Retinal pigment epithelial cell (primary cell): ENCODE measurements around a stretch of chr10.

DNA sequence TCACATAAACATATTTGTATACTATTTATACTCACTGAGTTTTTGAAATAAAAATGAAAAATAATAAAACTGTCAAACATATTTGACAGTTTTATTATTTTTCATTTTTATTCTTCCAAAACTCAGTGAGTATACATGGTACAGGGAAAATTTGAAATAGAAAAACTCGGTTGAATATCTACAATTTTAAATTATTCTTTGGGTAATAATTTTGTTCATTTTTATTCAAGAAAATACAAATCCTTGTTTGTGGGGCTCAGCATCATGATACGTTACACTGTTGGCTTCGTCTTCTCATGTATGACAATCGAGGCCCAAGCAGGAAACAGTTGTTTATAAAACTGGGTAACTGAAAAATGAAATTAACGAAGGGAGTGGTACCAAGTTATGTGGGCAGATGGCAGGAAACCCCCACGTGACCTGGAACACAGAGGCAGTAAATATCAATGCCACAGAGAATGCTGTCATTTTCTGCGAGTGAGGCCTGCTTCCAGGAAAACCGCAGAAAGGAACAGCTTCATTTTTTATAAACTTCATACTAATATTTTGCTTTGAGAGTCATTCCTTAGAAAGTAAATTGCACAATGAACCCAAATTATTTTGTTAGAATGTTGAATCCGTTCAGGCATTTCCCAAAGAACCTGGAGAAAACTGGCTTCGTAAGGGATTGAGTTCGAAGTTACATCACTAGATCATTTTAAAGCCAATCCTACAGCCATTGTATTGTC is 201.0 kb upstream of the ADARB2 start:
- RRBS, result no CpG with 5 or more reads among the region's 11 CpGs

DNA sequence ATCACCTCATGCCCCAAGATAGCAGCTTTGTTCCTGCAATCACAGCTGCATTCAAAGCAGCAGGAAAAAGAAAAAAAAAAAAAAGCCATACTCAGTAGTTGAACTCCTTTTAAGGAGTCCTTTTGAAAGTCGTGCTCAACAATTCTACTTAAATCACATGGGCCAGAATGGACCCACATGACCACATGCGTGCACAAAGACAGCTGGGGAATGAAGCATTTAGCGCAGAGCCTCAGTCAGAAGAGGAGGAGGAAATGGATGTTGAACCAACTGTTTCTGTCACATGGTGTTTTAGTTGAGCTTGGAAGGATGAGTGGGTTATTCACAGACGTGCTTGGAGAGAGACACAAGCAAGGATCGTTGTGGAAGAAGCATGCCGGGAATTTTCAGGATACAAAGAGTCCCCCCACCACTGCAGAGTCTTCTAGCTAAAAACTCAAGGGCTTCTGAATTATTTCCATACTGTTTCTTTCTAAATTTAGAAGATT is 13.0 kb upstream of the PFKP start:
- RRBS, result no CpG with 5 or more reads among the region's 6 CpGs

GRCh38 chr10:3071210-3072245 is 4.2 kb downstream of the PFKP start:
- RRBS, result no CpG with 5 or more reads among the region's 16 CpGs

DNA sequence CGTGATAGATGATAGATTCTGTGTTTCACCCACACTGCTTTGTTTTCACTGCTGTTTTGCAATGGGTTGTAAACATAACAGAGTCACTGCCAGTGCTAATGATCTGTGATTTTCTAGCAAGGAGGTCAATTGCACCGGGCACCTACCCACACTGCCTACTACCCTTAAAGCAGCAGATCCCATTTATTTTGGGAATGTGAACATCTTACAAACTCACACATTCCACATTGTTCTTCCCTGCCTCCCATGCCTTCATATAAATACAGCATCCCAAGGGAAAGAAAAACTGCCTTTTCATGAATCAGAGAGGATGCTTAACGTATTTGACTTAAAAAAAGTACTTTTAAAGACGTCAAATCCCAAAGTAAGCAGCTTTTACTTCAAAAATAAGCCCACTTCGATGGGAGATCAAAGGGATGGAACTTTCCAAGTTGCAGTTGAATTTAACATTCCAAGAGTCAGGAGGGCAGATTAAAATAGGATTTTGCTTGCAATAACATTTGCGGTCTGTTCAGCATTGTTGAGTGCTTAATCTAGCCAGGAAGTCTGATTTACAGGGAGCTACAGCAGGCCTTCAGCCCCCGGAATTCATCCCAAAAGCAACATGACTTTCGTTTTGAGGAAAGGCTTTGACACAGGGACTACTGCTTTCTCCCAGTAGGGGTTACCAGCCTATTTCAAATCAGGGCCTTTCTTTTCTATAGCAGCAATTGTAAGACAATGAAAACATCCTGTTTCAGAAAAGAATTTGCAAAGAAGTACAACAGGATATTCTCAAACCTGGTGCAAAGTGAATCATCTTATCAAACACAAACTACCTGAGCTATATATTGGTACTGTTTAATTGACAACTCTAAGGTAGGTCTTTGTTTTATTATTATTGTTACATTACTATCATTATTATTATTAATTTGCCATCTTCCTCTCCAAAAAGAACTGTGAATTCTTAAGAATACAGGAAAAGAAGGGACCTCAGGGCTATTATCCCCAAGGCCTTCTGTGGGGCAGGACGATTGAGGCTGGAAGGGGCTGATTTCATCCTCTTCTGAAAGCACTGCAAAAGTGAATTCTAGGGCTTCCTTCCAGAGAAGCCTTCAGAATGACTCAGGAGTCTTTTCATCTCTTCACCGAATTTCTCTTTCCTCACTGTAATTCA is 279.6 kb upstream of the PITRM1 start:
- RRBS, result no CpG with 5 or more reads among the region's 10 CpGs

- RRBS, result no CpG with 5 or more reads among the region's 23 CpGs
These were observed 294.7 kb upstream of the PITRM1 start for GRCh38 chr10:3466938-3468070.

- RRBS, result no CpG with 5 or more reads among the region's 36 CpGs
These were observed 37.4 kb downstream of the KLF6 start for GRCh38 chr10:3747121-3748451.

- RRBS, result no CpG with 5 or more reads among the region's 8 CpGs
These were observed 21.0 kb downstream of the KLF6 start for GRCh38 chr10:3763843-3764520.

- RRBS, result no CpG with 5 or more reads among the region's 2 CpGs
These were observed 8.7 kb downstream of the KLF6 start for GRCh38 chr10:3776314-3776654.

DNA sequence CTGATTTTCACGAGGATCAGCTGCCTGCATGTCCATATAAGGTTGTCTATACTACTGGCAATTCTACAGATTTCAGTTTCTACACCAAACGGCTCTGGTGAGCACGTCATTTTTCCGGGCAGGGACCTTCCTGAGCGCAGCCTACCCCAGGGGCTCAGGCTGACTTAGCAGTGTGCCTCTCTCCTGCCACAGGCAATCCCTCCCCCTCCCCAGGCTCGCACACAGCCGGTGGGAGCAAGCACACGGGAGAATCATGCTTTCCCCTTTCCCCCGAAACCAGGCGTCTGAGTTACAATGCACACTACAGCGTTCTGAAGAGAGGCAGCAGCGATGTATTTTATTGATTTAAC is 1.7 kb downstream of the KLF6 start:
- RRBS, result 0% methylated on average over 4 of the region's 12 CpGs

DNA sequence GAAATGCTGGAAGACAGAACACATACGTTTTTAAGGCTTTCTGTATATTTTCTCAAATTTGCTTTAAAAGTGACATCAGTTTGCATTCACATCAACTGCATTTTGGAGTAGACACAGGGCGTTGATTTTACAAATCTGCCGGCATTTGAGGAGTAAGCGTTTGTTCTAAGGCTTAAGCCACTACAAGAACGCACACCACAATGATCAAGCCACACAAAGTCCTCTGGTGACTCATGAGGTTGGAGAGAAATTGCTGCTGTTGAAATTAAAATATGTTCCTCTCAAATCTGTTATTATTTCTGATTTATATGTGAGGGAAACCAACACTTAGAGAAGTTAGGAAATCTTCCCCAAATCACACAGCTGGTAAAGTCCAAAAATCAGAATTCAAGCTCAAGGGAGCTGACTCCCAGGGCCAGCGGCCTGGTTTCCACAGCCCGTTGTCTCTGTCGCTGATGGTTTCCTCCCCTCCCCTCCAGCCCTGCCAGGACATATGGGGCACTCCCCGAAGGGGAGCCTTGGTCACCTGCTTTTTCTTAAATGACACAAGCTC is 29.0 kb upstream of the KLF6 start:
- RRBS, result no CpG with 5 or more reads among the region's 9 CpGs

DNA sequence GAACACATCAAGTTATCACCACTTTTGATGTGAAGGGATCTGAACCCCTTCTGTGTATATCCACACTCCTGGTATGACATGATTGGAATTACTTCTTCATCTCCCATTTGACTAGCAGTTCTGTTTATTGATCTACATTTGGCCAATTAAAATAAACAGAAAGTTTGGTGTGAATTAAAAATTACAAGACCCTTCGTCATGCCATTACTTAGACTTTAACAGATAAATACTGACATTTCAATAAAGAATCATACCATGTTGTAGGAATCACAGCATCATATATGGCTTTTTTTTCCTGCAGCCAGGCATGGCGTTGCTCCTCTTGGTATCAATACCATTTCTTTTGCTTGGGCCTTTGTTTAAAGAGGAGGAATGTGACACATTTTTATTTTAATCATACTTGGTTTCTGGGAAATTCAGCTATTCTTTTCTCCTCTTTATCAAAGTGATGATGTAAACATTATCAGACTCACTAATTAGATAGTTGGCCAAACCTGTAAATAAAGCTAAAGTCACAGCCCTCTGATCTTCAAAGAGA is 38.6 kb upstream of the KLF6 start:
- RRBS, result no CpG with 5 or more reads among the region's 2 CpGs

DNA sequence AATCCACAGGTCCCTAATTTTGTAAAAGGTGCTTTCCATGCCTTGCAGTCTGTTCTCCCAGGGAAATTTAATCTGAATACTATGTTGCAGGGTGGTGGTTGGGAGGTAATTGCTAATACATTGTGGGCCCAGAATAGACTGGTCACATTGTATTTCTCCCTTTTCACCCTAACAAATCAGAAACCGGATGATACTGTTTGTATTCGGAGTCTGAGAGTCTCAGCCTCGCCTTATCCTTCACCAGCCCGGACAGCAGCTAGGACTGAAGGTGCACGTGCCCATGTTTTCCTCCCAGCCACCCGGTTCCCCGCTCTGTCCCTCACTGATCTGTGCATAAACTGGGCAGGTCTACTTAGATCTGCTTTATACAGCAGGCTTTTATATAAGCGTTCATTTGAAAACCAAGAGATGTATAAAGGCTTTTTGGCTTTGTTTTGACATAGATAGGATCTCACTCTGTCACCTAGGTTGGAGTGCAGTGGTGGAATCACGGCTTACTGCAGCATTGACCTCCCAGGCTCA is 69.1 kb upstream of the KLF6 start:
- RRBS, result 94% methylated on average over 3 of the region's 9 CpGs

GRCh38 chr10:3875438-3876120 is 90.6 kb upstream of the KLF6 start:
- RRBS, result no CpG with 5 or more reads among the region's 3 CpGs

DNA sequence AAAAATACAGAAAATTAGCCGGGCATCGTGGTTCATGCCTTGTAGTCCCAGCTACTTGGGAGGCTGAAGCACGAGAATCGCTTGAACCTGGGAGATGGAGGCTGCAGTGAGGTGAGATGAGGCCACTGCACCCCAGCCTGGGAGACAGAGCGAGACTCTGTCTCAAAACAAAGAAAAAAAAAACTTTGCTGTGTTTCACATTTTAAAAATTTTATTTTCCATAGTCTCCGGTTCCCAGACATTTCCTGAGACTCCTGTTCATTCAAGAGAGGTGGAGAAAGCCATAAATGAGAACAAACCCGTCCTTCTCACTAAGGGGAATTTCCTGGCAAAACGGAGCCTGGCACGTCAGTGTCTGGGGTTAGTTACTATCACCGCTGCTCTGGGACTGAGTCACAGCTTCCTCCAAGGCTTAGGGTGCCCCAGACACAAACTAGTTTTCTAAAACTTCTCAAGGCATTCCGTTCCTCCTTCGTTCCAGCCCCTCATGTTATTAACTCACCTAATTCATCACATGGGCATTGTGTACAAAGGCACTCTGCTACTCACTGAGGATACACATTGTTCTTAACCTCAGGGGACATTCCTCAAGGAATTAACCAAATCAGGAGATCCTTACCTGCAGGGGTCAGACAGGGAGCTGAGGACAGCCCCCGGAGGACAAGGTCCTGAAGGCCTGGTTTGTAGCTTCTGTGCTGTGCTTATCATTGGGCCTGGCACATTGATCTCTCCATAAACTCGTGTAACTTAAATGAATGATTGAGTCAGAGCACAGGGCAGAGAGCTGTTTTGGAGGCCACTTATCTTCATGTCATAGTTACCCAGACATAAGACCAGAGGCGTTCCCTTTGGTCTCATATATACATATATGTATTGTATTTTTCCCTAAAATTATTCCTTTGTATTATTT is 102.9 kb upstream of the KLF6 start:
- RRBS, result no CpG with 5 or more reads among the region's 15 CpGs

DNA sequence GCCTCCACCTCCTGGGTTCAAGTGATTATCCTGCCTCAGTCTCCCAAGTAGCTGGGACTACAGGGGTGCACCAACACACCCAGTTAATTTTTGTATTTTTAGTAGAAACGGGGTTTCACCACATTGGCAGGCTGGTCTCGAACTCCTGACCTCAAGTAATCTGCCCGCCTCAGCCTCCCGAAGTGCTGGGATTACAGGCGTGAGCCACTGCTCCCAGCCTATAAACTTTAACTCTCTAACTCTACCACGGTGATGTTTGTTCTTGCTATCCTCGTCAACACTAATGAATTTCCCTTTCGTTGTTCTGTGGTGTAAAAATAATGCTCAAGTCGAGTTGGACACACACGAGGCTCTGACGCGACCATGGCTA is 166.8 kb upstream of the KLF6 start:
- RRBS, result no CpG with 5 or more reads among the region's 12 CpGs

- RRBS, result no CpG with 5 or more reads among the region's 4 CpGs
These were observed 283.2 kb upstream of the KLF6 start for GRCh38 chr10:4068276-4068611.

- RRBS, result no CpG with 5 or more reads among the region's 10 CpGs
These were observed 336.7 kb upstream of the KLF6 start for GRCh38 chr10:4121471-4122332.

DNA sequence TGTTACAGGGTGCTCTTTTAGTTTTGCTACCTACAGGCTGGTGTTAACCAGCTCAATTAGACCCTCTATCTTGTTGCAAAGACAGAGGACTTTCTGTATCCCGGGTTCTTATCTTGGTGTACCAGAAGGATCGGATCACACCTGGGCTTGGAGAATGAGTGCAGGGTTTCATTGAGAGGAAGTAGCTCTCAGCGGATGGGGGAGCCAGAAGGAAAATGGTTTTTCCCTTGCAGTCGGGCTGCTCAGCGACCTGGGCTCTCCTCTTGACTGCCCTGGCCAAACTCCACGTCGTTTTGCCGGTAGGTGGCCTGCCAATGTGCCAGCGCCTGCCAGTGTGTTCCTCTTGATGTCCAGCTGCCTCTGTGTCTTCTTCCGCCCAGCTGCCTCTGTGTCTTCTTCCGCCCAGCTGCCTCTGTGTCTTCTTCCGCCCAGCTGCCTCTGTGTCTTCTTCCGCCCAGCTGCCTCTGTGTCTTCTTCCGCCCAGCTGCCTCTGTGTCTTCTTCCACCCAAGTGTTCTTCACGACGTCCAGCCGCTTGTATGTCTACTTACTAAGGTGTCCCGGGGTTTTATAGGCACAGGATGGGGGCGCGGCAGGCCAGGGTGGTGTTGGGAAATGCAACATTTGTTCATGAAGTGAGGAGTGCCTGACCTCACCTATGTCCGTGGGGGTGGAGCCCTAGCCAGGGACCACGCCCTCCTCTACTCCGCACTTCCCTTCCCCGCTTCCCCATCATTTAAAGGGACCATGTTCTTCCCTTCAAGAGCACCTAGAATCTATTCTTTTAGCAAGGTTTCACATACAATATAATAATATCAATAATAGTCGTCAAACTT is 364.3 kb upstream of the KLF6 start:
- RRBS, result no CpG with 5 or more reads among the region's 25 CpGs

GRCh38 chr10:4685533-4686000 is 140.4 kb upstream of the AKR1E2 start:
- RRBS, result no CpG with 5 or more reads among the region's 3 CpGs

DNA sequence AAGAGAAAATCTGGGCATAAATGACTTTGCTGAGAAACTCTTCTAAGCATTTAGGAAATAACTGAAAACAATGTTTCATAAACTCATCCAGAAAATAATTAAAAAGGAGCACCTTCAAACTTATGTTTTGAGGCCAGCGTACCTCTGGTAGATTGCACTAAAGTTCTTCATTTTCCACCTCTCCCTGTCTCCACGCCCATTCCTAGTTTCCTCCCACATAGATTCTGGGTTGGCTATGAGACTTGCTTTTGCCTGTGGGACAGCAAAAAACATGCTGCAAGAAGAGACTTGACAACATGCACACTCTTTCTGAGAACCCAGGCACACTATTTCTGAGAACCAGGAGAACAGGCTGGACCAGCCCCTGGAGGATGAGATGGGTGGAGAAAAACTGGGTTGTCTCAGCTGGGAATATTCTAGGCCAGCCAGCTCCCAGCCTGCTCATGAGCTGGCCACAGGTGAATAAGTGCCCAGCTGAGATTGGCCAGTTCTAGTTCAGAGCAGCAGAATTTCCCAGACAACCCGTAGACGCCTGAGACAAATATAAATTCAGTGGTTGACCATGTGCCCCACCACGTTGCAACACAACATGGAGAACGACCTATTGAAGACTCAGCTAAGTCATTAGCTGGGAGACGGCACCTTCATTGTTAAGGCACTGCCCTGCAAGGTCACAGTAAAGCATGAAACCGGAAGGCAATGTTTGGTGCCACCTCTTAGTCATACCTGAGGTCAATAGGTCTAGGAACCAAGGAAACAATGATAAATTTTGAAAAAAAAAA is 92.8 kb upstream of the AKR1E2 start:
- RRBS, result no CpG with 5 or more reads among the region's 8 CpGs